Tongue (tissue), 2 donors: ENCODE data around the genes PLEKHH3, RAMP2 and ETV4.

DNA sequence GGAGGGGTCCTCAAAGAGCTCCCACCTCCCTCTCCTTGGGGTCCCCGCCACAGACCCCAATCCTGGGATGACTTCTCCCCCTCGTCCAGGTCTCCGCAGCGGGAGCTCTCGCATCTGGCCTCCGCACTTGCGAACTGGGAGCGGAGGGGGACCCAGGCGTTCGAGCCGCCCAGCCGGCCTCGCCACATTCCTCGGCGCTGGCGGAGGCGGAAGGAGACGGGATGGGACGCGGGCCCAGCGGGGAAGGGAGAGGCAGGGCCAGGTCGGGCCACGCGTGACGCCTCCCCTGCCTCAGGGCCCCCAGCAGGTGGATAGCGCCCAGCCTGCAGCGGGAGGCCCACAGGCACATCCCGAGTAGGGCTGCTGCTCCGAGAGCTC, 929 bp downstream of the PLEKHH3 start:
- RAMPAGE, long total RNA, result no peak

DNA sequence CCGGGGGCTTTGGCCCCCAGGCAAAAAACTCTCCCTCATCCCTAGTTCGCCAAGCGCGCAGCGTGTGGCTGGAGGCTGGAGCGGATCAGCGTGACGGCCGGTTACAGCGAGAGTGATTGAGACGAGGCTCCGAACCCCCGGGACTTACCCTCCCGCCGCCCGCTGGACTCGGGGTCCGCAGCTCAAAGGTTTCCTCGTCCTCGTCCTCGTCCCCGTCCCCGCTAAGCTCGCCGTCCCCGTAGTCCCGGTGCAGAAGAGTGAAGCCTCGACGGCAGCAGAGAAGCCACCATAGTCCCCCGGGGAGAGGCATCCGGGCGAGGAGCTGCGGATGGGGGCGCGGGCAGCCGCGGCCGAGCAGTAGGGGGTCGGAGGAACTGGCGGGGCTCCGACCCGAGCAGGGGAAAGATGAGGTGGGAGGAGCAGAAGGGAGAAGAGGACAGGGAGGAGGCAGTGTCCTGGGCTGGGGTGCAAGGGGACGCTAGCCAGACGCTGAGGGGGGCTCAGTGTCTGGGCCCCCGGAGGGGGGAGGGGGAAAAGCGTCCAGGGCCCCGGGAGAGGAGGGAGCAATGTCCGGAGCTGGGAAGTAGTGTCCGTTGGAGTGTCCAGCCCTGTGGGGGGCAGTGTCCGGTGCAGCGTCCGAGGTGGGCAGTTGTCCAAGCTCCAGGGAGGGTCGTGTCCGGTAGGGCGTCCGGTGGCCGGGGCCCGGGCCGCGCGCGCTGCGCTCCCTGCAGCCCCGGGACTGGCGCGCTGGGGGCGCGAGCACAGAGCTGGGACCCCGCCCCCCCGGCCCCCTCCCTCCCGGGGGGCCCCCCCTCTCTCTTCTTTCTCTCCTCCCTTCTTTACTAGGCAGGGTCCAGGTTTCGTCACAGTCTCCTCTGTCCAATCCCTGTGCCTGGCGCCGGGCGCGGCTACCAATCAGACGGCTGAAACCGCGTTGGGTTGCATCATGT, at the start of gene PLEKHH3:
Gene PLEKHH3 (minus strand): TSS at position 741 of the 950 bp plus-strand sequence.
- RAMPAGE, long total RNA, result no peak

DNA sequence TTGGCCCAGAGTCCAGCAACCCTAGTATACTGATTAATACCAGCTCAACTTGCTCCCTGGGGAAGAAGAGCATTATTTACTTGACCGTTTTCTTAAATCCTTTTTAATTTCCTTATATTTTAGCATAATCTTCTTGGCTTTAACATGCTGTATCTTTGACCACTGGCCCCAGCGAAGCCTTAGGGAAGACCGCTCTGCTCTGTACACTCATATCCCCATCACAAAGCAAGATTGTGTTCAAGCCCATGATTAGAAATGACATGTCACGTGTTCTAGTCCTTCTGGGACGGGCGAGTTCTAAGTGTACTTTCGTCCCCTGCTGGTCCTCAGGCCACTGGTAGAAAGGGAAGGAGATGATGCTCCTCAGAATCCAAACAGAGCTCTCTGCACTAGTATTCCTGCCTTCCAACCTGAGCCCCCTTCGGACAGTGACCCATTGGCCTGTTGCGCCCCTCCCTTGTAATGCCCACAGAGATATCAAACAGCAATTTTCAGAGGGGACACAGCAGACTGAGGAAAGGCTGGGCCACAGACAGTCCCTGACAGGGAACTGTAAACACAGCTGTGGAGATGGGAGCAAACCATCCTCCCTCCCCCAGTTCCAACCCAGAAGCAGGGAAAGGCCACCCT, 4.3 kb upstream of the EZH1 start:
- RAMPAGE, long total RNA, result no peak

DNA sequence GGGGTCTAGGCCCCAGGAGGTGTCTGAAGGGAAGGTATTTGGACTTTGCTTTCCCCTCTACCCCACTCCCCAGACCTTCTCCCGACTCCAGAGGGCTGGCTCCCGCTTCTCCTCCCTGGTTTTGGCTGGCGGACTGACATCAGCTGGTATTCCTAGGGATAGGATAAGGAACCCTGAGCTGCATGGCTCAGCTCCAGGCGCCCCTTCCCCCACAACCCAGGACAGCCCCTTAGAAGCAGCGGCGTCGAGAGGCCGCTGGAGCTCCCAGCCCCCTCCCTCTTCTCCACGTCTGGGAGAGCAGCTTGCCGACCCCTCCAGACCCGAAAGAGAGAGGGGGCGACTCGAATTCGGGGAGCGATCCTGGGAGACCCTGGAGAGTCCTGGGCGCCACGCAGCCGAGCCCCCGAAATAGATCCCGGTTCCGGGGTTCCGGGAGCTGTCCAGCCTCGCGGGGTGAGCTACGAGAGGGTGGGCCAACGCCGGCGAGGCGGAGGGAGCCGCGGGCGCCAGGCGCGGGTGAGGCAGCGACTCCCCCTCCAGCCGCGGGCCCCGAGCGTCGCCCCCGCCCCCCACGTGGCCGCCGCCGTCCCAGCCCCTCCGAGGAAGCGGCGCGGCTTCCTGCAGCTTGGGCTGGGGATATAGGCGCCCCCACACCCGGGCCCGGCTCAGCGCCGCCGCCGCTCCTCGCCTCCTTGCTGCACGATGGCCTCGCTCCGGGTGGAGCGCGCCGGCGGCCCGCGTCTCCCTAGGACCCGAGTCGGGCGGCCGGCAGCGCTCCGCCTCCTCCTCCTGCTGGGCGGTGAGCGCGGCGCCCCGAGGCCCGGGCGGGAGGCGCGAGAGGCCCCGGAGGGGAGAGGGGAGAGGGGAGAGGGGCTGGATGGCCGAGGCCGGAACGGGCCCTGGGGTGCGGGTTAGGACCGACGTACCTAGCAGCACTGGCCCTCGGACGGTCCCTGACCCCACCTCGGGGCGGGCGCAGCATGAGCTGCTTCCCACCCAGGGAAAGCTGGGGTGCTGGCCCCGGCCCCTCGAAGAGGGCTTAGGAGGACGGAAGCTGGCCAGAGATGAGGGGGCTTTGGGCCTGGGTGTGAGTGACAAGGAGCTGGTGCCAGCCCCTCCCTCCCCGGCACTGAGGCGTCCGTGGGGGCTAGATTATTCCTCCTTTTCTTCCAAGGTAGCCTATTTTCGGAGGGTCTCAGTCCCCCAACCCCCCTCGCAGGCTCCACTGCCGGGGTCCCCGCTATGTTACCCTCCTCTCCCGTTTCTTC, at the start of gene RAMP2:
Gene RAMP2 (plus strand): TSS at position 668 of the 1,268 bp plus-strand sequence.
- RAMPAGE, long total RNA, result start-site peak on the plus strand centred at position 667 of the sequence, 9 bp wide, 142 and 92 reads in 2 replicates

GRCh38 chr17:42774922-42776196, 2.1 kb downstream of the VPS25 start:
- RAMPAGE, long total RNA, result no peak

DNA sequence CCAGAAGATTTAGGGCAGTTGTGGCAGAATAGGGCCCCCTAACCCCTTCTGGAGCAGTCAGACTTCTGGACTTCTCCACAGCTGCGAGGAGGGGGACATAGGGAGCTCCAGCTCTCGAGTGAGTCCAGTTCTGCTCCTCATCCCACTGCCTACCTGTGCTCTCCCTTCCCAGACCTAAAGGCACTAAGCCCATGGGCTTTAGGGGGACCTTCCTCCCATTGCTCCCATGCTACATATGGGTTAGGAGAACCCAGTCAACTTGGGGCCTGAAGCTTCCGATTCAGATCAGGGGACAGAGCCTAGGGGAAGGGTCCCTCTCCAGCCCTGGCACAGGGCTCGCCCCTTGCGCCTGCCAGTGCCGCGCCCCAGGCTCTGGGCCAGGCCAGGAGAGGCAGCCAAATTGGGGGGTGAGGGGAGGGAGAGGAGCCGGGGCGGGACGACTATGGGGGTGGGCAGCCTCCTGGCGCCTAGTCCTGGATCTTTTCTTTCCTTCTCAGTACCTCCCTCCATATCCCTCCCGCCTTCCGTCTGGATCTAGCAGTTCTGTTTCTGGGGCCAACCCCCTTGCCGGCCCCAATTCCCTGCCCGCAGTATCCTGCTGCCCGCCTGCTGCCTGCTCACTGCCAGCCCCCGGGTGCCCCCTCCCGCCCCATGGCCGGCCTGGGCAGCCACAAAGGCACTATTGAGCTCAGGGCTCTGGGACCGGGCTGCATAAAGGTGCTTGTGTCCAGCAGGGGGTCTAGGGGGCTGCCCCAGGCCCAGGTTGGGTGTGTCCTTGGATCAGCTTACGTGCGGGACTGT, 1.6 kb downstream of the WNK4 start:
- RAMPAGE, long total RNA, result no peak

DNA sequence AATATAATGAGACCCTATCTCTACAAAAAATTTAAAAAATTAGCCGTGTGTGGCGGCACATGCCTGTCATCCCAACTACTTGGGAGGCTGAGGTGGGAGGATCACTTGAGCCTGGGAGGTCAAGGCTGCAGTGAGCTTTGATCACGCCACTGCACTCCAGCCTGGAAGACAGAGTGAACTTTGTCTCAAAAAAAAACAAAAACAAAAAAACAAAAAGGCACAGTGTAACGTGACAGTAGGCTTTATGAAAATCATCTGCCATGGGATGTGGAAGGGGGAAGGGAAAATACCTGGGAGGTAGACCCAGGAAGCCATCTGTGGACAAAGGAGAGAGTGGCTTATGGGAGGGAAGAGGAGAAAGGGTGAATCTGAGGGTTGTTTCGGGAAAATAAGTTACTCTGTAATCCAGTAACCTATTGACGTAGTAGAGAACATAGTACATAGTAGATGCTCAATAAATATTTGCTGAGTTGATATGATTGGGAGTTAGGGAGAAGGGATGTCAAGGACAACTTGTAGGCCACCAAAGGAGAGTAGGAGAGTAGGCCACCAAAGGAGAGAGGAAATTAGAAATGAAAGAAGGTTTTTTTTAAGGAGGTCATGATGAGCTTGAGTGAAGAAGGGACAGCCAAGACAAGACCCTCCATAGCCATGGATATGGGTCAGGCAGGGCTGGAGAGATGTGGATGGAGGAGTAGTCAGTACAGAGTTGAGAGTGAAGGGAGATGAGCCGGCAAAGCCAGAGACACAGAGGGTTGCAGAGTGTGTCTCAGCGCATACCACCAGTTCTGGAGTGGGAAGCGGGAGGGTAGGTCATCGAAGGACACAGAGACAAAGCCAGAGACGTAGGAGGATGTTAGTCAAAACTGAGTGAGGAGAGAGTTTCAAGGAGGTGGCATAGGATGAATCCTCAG, 8.4 kb downstream of the COA3 start:
- RAMPAGE, long total RNA, result no peak

DNA sequence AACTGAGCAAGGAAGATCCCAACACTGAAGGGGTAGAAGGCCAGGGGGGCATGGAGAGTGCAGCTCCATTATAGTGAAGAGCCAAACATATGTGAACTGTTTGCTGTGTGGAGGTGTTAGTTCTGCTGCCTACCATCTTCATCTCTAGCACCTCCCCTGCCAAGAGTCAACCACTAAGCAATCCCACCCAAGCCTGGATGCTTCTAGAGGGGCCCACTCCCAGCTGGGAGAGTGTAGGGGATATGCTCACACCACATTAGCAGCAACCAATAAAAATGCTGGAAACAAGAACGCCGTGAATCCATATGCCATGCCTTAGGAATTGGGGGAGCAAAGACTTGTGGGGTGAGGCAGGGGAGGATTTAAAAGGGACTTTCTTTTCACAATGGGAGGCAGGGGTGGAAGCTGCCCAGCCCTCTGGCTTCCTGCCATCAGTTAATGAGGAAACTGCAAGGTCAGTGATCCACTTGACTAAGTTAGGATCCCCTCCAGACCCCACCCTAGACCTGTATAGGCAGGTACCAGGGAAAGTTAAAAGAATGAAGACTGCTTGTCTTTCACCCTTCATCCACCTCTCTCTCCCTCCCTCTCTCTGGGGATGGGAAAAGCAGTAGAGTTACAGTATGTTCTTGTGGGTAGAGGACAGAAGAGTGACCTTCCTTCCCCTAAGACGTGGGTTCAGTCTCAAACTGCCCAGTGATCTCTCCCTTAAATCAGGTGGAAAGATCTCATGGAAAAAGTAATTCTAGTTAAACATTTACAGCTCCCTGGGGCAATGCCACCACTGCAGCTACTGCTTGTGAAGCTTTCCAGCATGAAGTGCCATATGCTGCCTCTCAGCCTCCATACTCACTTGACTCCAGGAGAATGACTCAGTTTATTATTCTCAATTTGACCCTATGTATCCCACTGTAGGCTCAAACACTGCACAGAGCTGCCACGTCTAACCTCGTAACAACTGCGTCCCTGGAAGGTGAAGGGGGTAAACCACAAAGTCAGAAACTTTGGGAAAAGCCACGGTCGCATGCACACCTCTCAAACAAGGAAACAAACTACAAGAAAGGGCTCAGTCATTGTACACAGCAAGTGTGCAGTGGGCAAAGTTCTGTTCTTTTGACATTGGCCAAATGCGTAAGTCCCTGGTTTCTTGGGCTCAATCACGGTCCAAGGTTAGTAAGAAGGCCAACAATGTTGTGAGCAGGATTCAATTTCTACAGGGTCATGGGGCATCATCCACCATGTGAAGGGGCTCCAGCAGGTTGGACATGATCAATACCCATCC, 1.3 kb downstream of the COA3 start:
- RAMPAGE, long total RNA, result no peak

DNA sequence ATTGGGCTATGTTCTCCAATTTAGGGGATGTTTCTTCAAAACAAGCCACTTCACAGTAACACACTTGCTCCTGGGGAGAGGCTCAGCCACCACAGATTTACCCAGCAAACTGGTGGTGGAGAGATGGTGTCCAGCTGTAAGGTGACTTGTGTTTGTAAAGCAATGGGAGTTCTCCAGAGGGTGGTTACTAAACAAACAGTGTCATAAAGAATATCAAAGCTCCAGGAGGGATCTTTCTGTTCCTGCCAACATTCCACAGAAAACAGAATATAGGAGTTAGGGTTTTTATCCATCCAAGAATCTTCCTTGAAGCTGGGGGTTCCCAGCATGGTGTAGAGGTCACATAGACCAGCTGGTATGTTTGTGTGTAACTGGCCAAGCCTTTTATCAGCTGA, 4.3 kb downstream of the CNTD1 start:
- RAMPAGE, long total RNA, result no peak

DNA sequence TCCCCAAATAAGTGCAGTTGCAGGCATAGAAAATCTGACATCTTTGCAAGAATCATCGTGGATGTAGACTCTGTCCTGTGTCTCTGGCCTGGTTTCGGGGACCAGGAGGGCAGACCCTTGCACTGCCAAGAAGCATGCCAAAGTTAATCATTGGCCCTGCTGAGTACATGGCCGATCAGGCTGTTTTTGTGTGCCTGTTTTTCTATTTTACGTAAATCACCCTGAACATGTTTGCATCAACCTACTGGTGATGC, 241 bp upstream of the G6PC1 start:
- RAMPAGE, long total RNA, result no peak

DNA sequence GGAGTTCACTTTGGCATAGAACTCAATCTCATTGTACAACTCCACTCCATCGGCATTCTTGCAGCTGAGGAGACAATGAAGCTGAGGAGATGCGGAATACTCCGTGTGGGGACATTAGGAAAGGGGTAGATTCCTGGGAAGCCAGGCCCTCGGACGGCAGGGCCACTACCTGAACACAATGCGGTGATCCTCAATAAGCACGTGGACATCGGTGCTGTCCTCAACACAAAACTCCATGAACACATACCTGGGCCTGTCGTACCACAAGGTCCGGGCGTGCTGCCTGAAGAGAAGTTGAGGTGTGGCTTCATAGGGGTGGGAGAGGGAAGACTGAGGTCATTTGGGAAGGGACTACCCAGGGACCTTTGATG, 514 bp downstream of the PTGES3L start:
- RAMPAGE, long total RNA, result no peak

DNA sequence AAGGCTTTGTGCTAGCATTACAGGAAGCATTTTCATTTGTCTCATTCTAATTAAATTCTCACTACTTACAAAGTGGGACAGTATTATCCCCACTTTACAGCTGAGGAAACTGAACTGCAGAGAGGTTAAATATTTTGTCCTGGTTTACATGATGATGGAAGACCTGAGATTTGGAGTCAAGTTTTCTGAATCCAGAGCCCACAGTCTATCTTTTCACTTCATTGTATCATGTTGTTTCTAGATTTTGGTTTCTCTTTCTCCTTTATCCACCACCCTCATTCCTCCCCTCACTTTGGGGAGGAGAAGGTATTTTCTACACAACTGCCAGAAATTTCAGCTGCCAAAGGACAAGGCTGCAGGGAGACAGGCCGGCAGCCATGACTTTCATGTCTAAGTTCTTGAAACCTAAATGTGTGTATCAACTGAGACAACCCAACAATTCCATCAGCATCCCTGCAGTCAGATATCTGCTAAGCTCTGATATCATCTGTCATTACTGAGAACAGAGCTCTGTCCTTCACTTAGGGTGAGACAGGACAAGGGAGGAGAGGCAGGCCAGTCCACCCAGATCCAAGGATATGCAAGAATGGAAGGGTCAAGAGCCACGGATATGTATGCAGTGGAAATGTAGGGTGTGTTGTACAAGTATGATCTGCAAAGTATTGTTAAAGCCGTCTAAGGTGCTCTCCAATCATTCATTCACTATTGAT, 3.8 kb upstream of the RPL27 start:
- RAMPAGE, long total RNA, result no peak

GRCh38 chr17:42999081-42999478, 861 bp downstream of the RPL27 start:
- RAMPAGE, long total RNA, result no peak

- RAMPAGE, long total RNA, result no peak
Measured at GRCh38 chr17:43019701-43019908, 2.6 kb downstream of the VAT1 start.

GRCh38 chr17:43092867-43094067, 31.9 kb downstream of the BRCA1 start:
- RAMPAGE, long total RNA, result no peak

- RAMPAGE, long total RNA, result no peak
Measured at GRCh38 chr17:43546228-43546781, at the start of gene ETV4. ETV4 (minus strand) TSS chr17:43546340.

DNA sequence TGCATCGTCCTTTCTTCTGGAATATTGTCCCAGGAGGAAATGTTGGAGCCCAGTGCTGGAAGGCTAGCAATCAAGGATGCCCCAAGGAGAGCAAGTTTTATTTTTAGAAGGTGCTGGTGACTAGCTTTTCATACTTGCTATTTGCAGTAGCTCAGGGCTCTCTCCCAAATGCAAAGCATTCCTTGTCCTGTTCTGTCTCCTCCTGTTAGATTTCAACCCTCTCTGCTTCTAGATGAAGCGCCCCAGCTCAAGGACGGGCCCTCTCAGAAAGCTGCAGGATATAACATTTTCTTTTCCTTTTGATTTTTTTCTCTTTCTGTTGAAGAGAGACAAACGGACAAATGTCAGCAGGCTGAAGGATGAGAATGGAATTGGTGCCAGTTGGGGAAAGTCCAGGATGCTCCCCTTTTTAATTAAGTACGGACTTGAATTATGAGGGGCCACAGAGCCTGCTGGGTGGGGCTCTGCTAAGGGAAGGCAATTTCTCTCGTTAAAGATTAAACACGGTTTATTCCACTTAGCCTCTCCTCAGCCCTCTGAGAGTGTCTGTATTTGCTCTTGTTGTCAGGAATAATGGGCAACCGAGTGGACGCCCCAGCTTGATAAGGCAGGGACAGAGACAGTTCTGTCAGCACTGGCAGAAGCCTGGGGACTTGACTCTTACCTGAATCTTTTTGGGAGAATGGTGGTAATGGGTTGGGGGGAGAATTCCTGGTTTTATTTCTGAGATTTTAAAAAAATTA, 6.2 kb upstream of the ETV4 start:
- RAMPAGE, long total RNA, result no peak

- RAMPAGE, long total RNA, result no peak
Measured at GRCh38 chr17:43581460-43582025, 35.4 kb upstream of the ETV4 start.

GRCh38 chr17:43669931-43670693, 8.4 kb upstream of the MEOX1 start:
- RAMPAGE, long total RNA, result no peak

GRCh38 chr17:43713517-43714177, 44.9 kb downstream of the SOST start:
- RAMPAGE, long total RNA, result no peak